ENCODE data around the genes ASF1A, FAM184A, TBC1D32 and RNF217.

DNA sequence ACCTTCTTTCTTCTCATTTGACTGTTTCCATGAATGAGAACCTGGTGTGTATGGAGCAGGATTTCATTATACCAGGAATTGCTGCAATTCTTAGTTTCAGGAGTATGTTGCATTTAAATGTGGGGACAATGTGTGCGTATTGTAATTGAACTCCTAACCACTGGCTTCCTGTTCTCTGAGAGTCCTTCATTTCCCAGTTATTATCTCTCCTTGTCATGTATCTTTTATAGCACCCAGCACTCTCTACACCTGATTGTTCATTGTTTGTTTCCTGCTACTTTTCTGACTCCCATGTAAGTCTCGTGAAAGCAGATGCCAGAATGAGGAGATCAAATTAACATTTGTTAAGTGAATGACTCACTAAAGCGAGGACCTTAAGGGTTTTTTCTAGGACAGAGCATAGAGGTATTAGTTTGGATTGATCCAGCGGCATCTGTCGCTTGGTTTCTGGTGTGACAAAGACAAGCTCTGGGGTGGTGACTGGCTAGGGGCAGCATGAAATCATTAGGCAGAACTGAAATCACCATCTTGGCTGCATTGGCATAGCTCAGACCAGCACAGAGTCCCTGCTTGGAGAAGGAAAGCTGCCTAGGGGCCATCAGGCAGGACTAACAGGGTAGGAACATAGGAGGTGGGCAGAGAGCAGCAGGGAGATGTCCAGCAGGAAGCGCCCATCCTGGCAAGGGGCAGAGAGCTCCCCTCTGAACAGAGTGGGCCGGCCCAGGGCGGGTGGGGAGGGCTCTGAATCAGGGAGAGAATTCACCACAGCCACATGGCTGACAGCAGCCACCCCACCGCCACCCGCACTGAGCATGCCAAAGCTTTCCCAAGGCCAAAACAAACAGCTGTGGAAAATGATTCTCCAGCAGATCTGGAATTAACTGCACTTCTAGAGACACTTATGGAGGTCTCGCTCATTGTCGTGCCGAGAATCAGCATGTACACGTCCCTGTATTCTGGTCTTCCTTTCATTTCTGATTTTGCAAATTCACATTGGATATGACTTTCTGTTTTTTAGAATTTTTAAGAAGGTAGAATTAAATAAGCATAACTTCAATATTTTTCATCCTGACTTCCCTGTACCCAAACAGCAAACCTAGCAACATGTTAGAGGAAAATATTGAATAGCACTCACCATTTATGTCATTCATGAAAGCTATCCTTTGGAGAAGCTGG, 97.2 kb upstream of the CEP85L start:
- PRO-cap, 5 experiments = peak in 2 of 5 experiments; most common plus-strand start position 868 of the sequence (in 2); most common minus-strand start position 808 of the sequence (in 1)
- RAMPAGE, long total RNA, 2 experiments = no peak in any of the 2 experiments
- RRBS = no CpG with 5 or more reads among the region's 14 CpGs

GRCh38 chr6:118844512-118845300, 49.2 kb upstream of the ASF1A start:
- PRO-cap, 5 experiments = no peak in any of the 5 experiments
- RAMPAGE, long total RNA, 2 experiments = no peak in any of the 2 experiments
- RRBS = no CpG with 5 or more reads among the region's 7 CpGs

- PRO-cap, 5 experiments = peak in 1 of 5 experiments; most common plus-strand start chr6:118893196 (in 1)
- RAMPAGE, long total RNA, 2 experiments = no peak in any of the 2 experiments
- RRBS = no CpG with 5 or more reads among the region's 4 CpGs
Measured at GRCh38 chr6:118893046-118893272, 993 bp upstream of the ASF1A start.

DNA sequence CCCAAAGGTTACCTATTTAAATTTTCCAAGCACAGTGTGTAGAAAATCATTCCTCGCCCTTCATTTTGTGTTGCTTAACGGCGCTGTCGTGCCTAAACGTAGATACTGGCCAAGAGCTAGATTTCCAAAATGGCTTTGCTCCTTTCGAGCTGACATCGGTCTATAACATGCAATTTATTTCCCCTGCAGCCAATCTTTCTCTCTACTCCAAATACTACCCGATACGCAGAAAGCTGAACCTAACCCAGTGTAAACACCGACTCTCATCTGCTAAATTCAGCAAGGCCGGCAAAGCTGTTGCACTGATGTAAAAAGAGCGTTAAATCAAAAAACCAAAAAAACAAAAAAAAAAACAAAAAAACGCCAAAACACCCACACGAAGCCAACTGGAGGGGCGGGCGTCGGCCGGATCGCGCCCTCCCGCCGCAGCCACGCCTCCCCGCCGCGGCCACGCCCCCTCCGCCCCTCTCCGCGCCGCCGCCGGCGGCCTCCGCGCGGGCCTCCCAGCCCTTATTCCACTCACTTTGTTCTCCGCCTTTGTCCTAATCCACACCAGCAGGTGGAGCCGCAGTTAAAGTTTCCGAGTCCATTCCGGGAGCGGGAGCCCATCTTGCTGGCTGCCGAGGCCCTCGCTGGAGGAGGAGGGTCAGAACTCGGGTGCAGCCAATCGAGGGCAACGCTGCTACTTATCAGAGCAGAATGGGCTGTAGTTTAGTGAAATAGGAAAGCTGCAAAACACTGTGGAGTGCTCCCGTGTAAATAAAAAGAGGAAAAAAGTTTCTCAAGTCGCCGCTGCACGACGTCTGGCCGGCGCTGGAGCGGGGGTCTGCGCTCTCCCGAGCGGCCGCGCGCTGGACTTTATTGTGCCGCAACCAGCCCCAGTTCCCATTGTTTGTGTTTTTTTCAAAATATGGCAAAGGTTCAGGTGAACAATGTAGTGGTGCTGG, at the start of gene ASF1A:
ASF1A (plus strand) TSS at position 649 of the 947 bp plus-strand sequence.
- PRO-cap, 5 experiments = peak in 5 of 5 experiments; most common plus-strand start position 540 of the sequence (in 2); most common minus-strand start position 433 of the sequence (in 4)
- RAMPAGE, long total RNA, 2 experiments = start-site peak on the plus strand in 2 of 2 experiments, centred at positions 685 to 731 of the sequence, 377 to 974 reads per replicate
- RRBS = 1% methylated on average over 17 of the region's 62 CpGs

- PRO-cap, 5 experiments = no peak in any of the 5 experiments
- RAMPAGE, long total RNA, 2 experiments = no peak in any of the 2 experiments
- RRBS = no CpG with 5 or more reads among the region's 10 CpGs
Measured at GRCh38 chr6:119075960-119076988, 2.2 kb downstream of the FAM184A start.

- PRO-cap, 5 experiments = peak in 4 of 5 experiments; most common plus-strand start chr6:119078767 (in 1); most common minus-strand start chr6:119078655 (in 2)
- RAMPAGE, long total RNA, 2 experiments = no peak in any of the 2 experiments
- RRBS = 2% methylated on average over 23 of the region's 85 CpGs
Measured at GRCh38 chr6:119078373-119078910, at the start of gene FAM184A. Gene FAM184A (minus strand): TSS chr6:119078664.

DNA sequence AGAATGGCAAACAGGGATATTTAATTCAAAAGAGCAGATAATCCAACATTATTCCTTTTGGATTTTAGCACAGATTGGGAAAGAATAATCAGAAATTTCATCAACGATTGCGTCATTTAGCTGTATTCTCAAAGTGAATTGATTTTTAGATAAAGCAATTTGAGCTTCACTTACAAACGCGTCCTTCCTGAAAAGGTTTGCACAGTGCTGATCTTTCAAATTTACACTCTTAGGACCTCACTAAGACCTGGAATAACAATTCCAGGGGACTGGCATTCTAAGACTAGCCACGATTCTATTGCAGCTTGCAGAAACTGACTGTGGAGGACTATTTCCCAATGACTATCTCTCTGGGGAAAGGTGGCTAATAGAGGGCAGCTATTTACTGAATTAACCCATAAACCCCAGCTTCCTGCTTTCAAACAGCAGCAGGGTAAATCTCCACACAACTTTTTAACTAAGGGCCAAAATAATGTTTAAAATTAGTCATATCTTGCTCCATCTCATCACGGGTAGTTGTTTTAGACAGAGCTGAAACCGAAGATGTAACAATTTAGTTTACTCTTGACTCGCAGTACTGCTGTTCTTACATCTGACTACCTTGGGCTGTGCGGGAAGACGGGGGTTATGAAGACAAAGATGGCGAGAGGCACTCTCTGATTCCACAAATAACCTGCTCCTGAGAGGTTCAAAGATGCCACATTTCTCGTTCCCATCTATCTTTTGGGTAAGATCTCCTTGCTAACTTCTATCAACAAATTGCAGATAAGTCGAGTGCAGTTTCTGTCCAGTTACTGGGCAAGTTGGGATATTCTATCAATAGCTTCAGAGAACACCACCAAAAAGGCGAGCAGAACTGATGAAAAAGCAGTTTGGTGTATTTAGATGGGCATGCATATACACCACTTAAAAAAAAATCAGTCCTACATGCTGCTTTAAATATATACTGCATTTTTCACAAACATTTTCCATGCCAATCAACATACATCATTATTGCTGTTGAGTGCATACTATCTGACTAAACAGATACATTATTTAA, 131.4 kb upstream of the FAM184A start:
- PRO-cap, 5 experiments = peak in 1 of 5 experiments; most common plus-strand start position 275 of the sequence (in 1); most common minus-strand start position 189 of the sequence (in 1)
- RAMPAGE, long total RNA, 2 experiments = no peak in any of the 2 experiments
- RRBS = no CpG with 5 or more reads among the region's 14 CpGs

- PRO-cap, 5 experiments = peak in 3 of 5 experiments; most common plus-strand start chr6:119261545 (in 3)
- RAMPAGE, long total RNA, 2 experiments = no peak in any of the 2 experiments
- RRBS = no CpG with 5 or more reads among the region's 1 CpG
Measured at GRCh38 chr6:119261341-119261766, 88.2 kb downstream of the MAN1A1 start.

- PRO-cap, 5 experiments = no peak in any of the 5 experiments
- RAMPAGE, long total RNA, 2 experiments = no peak in any of the 2 experiments
- RRBS = no CpG with 5 or more reads among the region's 6 CpGs
Measured at GRCh38 chr6:119270657-119271594, 78.6 kb downstream of the MAN1A1 start.

DNA sequence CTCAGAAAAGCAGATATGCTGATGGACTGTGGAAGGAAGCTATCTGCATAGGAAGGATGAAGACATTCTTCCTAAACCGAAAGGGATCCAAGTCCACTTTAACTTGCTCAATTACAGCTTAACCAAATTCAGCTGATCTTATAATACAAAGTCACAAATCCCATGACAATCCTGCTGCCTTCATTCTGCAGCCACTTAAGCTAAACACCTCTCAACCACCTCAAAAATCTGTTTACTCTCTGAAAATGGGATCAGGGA, 2.6 kb downstream of the MAN1A1 start:
- PRO-cap, 5 experiments = peak in 3 of 5 experiments; most common plus-strand start position 154 of the sequence (in 3); most common minus-strand start position 83 of the sequence (in 1)
- RAMPAGE, long total RNA, 2 experiments = no peak in any of the 2 experiments
- RRBS = no CpG with 5 or more reads among the region's 1 CpG

DNA sequence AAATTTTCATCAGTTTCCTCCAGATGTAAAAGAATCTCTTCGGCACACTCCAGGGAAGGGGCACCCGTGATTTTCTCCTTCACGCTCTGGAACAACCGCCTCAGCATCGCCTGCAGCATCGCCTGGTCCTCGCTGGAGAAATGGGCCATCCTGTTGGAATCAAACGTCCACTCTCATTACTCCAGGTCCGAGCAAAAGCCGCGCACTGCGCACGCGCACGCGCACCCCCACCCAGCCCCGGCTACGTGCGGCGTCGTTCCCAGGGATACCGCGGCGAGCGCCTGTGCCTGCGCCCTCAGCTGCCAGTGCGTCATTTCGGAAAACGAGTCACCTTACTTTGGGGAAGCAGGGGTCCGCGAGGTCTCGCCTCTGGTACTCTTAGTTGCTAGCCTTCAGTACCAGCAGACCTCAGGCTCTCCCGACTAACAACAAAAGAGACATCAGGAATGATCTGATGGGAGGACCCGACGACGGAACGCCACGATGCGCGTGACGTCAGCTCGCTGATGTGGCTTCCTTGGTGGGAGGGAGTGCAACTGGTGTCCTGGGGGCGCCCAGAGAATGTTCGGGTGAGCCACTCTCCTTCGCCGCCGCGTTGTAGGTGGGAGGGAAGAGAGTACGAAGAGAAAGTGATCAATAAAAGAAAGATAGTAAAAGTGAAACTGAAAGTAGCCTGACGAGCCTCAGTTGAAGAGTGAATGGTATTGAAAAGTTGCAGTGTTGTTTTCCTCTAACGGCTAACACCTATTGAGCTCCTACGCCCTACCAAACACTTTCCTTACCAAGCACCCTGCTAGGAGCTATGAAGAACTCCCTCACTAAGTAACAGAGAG, at the start of gene TBC1D32:
TBC1D32 (minus strand) TSS at position 199 of the 833 bp plus-strand sequence.
- PRO-cap, 5 experiments = peak in 5 of 5 experiments; most common plus-strand start position 557 of the sequence (in 3); most common minus-strand start position 193 of the sequence (in 2)
- RAMPAGE, long total RNA, 2 experiments = start-site peak on the minus strand in 1 of 2 experiments, centred at positions 197 to 461 of the sequence, 35 to 68 reads per replicate
- RRBS = no CpG with 5 or more reads among the region's 52 CpGs

GRCh38 chr6:121448024-121448438, 12.6 kb downstream of the GJA1 start:
- PRO-cap, 5 experiments = no peak in any of the 5 experiments
- RAMPAGE, long total RNA, 2 experiments = no peak in any of the 2 experiments
- RRBS = no CpG with 5 or more reads among the region's 3 CpGs

GRCh38 chr6:122788613-122788890, 506 bp upstream of the SMPDL3A start:
- PRO-cap, 5 experiments = no peak in any of the 5 experiments
- RAMPAGE, long total RNA, 2 experiments = no peak in any of the 2 experiments
- RRBS = no CpG with 5 or more reads among the region's 4 CpGs

GRCh38 chr6:124961700-124962554, at the start of gene RNF217:
Gene RNF217 (plus strand): TSS chr6:124962437.
- PRO-cap, 5 experiments = peak in 5 of 5 experiments; most common plus-strand start chr6:124961995 (in 5); most common minus-strand start chr6:124961845 (in 3)
- RAMPAGE, long total RNA, 2 experiments = no peak in any of the 2 experiments
- RRBS = 2% methylated on average over 30 of the region's 95 CpGs

DNA sequence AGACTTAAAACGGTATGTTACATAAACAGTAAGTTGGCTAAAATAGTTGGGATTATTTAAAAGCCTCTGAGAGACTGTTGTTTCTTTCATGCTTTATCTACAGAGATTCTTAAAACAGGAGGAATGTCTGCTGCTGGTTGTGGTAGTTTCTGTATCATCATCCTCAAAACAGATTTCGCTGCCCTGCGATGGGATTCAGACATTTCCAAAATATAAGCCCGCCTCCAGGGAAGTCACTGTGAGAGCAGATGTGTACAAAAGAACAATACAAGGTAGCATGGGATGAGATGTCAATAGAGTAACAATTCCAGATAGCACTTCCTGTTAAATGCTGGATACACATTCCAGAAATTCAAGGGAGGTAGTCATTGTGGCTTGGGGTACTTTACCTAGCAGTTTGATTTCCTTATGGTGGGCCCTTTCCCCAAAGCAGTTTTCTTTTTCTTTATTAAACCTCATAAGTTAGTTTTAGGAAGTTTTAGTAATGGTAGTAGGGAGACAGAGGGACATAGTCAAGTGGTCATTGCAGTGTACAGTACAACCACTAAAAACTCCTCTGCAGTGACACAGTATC, 2.5 kb downstream of the RNF217 start:
- PRO-cap, 5 experiments = no peak in any of the 5 experiments
- RAMPAGE, long total RNA, 2 experiments = no peak in any of the 2 experiments
- RRBS = no CpG with 5 or more reads among the region's 4 CpGs

DNA sequence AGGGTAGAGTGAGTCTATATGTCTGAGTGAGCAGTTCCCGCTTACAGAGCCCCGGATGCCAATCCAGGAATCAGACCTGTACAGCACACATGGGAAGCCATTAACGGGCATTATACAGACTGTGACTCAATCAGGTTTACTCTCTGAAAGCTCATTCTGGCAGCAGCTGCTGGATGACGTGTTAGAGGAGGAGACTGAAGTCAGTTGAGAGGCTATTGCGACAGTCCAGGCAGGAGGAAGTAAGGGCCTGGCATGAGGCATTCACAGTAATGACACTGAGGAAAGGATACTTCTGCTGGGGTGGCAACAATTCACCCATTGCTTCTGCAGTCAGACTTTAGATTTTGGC, 151.1 kb upstream of the HEY2 start:
- PRO-cap, 5 experiments = no peak in any of the 5 experiments
- RAMPAGE, long total RNA, 2 experiments = no peak in any of the 2 experiments
- RRBS = no CpG with 5 or more reads among the region's 5 CpGs

DNA sequence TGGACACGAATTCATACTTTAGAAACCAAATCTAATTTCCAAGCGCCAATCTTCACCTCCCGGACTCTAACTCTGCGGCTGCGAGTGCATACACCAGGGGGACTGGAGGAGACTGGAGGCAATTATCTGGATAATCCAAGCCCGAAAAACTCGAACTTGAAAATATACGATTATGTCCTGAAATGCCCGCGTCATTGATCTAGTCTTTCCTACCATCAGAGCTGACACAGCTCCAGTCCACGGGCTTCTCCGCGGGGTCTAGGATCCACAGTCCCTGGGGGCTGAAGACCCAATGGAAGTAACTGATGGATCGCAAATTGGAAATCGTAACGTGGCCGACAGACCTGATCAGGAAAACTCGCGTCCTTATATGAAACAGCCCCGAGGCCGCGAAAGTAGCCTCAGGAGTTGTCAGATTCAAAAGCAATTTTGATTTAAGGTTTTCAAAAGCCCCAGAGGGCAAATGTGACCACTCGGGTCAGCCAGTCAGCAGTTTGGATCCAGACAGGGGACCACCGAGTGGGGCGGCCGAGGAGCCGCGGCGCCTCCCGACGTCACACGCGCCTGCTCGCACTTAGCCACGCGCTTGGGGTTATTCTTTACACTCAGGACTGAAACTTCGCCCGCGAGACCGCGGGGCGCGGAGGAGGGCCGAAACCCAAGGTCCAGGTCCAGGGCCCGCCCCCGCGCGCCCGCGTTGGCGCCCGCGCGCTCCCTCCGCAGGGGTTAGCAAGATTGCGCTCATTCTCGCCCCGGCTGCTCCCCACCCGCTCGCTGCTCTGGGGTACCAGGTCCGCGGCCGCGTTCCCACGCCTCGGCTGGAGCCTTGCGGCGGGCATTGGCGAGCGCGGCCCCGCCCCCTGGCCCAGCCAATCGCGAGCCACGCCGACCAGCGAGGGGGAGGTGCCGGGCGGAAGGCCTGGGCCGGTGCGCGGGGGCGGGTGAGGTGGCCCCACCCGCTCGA, 535 bp upstream of the HEY2 start:
- PRO-cap, 5 experiments = peak in 5 of 5 experiments; most common plus-strand start position 602 of the sequence (in 4); most common minus-strand start position 570 of the sequence (in 4)
- RAMPAGE, long total RNA, 2 experiments = start-site peak on the minus strand in 1 of 2 experiments, centred at position 582 of the sequence, 10 reads per replicate
- RRBS = 0% methylated on average over 6 of the region's 85 CpGs

DNA sequence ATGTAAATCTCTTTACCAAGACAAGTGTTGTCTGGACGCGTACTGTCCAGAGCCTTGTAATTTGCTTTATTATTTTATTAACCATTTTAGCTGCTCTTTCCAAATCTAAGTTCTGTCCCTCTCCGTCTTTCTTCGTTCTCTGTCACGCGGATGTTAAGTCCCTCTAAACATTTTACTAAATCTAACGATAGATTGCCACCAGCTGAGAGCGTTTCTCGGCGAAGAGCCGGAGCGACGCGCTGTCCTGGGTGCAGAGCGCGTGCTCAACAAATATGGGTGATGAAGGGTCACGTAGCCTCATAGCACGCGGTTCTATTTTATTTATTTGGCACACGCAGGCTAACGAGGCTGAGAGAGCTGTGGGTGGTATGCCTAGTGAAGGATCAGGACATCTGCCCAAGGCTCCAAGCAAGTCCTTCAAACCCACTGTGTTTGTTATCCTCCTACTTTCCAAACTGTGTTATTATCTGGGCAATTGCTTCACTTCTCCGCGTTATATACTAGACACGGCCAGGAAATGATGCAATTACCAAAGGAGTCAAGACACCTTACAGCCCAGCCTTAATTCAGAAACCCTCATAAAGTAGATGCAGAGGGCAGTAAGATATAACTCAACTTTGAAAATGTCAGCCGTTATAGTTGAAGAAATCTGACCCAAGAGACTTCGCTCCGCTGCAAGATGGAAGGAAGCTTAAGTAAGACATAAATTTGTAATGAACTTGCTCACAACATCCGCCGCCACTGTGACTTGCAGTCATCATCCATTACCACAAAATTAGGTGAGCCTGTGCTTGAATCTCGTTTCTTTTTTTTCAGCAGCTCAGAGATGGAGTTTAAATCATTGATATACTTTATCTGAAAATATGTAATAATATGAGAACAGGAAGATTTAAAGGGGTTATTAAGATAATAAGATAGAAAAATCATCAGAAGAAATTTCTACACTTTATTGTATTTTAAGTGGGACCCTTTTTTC, 9.9 kb upstream of the NCOA7 start:
- PRO-cap, 5 experiments = peak in 3 of 5 experiments; most common plus-strand start position 579 of the sequence (in 2); most common minus-strand start position 469 of the sequence (in 2)
- RAMPAGE, long total RNA, 2 experiments = start-site peak on the plus strand in 2 of 2 experiments, centred at positions 554 to 561 of the sequence, 22 to 91 reads per replicate
- RRBS = no CpG with 5 or more reads among the region's 30 CpGs

GRCh38 chr6:125946151-125946859, 10.3 kb upstream of the HINT3 start:
- PRO-cap, 5 experiments = peak in 1 of 5 experiments; most common plus-strand start chr6:125946559 (in 1); most common minus-strand start chr6:125946420 (in 1)
- RAMPAGE, long total RNA, 2 experiments = no peak in any of the 2 experiments
- RRBS = no CpG with 5 or more reads among the region's 6 CpGs

DNA sequence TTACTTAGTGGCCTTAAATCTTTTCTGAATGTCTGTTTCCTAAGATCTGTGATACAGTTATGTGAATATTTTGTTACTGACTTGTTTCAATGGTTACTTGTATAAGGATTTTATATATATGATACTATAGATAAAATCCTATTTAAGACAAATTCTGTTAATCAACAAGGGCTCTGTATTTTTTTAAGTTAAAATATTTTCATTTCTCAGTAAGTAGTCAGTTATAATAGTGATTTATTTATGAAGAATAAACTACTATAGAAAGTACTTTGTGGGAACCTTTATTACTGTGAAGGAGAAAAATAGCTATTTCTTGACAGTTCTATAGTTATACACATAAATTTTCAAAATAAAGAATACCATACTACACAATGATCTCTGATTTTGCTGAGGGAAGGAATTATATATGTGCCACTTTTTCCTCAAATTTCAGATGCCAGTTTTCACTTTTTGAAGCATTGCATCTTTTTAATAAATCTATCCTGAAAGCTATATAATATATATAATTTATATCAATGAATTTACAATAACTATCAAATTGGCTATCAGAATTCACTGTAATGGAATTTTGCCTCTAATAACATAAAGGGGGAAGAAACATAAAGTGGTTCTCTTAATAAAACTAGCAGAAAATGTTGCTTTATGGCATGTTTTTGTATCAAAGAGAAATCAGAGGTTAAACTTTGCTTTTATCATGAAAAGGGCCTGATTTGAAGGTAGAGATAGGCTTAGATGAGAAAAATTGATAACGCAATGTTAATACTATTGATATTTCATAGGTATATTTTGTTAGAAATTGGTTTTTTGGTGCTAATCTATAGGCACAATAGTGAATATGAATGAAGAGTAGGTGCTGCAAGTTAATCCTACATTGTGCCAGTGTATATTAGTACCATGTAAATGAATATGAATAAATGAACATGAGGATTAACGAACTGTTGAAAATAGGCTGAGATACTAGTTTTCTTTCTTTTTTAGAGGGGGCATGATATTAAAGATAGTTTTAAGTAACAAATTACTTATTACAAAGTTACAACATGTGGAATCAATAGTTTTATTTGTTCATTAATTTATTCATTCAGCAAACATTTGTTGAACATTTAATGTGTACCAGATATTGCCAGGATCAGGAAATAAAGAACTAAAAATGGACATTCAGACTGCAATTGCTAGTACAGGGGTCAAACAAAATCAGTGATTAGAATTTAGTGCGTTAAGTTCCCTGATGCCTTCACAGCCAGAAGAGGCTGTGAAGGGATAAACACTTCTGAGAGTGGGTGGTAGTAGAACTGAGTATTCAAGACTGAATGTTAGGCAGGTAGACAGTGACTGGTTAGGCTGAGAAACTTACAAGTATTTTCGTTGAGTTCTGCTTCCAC, 8.1 kb upstream of the TRMT11 start:
- PRO-cap, 5 experiments = no peak in any of the 5 experiments
- RAMPAGE, long total RNA, 2 experiments = no peak in any of the 2 experiments
- RRBS = no CpG with 5 or more reads among the region's 4 CpGs